Epithelial cell of prostate (primary cell): ENCODE measurements around the gene PLEKHH1.

- RRBS: no CpG with 5 or more reads among the region's 4 CpGs
Measured at GRCh38 chr14:65073639-65074154, 28.6 kb downstream of the MAX start.

DNA sequence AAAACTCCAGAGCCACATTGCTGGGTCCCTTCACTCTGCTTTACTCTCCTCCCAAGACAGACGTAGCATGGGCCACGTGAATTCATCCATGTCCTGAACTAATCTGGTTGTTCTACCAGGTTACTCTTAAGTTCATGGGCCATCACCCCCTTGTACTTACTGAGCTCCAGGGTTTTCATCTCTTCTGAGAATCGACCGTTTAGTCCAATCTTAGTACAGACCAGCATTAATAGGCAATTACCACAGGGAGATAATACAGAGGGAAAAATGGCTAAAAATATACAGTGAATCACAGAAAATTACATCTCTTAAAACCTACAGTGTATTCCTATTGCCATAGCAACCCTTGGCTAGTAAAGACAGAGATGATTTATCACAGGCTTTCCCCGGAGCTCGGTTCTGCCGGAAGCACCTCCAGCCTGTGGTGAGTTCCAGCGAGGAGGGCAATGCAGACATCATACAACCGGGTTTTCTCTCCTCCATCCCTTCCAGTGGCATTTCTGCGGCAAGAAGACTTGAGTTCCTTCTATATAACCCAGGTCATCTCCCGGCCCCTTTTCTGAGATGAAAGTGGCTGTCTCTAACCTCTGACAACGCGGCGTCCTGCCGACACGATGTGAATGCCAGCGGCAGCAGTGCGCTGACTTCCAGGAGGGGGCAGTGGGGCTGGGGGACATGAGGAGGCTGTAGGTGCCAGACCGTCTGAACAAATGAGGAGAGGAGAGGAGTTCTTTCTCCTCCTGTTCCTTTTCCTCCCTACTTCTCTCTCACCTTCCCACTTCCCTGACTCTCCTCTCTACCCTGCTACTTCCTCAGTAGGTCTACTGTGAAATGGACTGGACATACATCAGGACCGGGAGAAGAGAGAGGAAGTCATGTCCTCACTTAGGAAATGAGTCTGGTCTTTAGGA lies 68.4 kb upstream of the MAX start:
- RRBS: 4% methylated on average over 4 of the region's 20 CpGs

- RRBS: no CpG with 5 or more reads among the region's 7 CpGs
Measured at GRCh38 chr14:65255328-65255875, 153.1 kb upstream of the MAX start.

- RRBS: under 1% methylated on average over 19 of the region's 44 CpGs
Measured at GRCh38 chr14:65411531-65412139, 895 bp upstream of the FUT8 start.

- RRBS: no CpG with 5 or more reads among the region's 4 CpGs
Measured at GRCh38 chr14:65413815-65414087, 1.2 kb downstream of the FUT8 start.

GRCh38 chr14:67483890-67484492 lies 4.5 kb downstream of the TMEM229B start:
- RRBS: no CpG with 5 or more reads among the region's 4 CpGs

DNA sequence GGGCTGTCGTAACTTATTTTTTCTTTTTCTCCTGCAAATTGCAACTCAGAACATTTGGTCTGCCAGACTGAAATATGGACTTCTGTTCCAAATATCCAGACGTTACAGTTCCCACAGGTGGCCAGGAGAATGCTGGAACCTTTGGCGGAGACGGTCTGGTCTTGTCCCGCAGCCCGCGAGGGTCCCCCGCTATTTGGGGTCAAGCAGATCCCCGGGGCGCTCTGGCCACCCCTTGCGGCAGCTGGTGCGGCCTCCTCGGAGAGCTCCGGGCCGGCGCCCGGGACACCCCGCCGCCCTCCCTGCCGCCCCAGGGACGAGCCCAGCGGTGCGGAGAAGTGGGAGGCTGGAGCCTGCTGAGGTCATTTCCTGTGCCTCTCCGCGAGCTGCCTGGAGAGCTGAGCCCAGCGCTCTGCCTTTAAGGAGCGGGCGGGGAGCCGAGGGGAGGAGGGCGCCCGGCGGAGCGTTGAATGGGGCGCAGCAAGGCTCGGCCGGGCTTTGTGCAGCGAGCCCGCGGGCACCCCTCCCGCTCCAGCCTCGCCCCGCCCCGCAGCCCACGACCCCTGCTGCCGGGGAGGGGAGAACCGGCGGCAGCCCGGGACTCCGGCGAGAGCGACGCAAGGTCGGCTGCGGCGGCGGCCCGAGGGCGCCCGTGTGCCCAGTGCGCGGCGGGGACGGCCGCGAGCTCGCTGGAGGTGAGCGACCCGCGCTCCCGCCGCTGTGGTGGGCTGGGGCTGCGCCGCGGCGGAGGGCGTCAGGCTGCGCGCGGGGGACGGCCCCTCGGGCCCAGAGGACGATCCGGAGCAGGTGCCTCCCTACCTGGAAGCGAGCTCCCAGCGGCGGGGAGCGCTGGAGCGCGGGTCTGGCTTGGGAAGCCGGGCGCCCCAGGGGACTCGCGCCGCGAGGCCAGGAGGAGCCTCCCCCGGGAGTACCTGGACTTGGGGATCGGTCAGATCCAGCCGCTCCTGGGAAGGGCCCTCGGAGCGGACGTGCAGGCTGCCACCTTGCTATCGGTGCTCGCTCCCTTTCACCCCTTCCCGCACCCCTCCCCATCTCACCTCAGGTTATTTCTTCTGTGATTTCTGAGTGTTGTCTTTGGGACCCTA lies at the start of gene PLEKHH1:
PLEKHH1 (plus strand) TSS at position 584 of the 1,103 bp plus-strand sequence.
- RRBS: 1% methylated on average over 27 of the region's 104 CpGs

DNA sequence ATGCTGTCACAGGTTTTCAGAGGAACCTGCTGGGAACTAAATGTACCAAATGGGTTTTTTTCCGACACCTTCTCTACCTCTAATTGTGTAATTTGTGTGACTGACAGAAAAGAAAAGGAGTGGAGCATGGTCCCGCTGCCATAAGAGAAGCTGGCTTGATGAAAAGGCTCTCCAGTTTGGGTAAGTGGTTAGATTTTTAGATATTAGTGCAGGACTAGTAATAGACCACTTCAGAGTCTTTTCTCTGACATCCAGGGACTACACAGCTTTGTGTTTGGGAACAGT lies 1.0 kb downstream of the ARG2 start:
- RRBS: no CpG with 5 or more reads among the region's 2 CpGs

GRCh38 chr14:67692850-67693585 lies 2.5 kb downstream of the RDH11 start:
- RRBS: no CpG with 5 or more reads among the region's 2 CpGs

- RRBS: no CpG with 5 or more reads among the region's 2 CpGs
Measured at GRCh38 chr14:67856854-67857200, 37.2 kb downstream of the RAD51B start.

DNA sequence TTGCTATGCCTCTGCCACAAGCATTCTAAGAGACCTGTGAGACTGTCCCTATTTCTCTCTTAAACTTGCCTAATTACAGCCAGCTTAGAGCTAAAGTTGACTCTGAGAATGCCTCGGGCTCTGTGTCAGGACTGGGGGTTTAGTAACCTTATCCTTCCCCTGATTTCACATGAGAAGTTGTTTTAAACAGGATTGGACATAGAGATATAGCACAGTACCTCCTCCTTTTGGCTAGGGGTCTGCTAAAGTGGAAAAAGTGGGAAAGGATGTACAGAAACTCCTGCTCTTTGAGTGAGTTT lies 121.9 kb downstream of the RAD51B start:
- RRBS: no CpG with 5 or more reads among the region's 1 CpG

- RRBS: no CpG with 5 or more reads among the region's 4 CpGs
Measured at GRCh38 chr14:68047972-68048211, 228.3 kb downstream of the RAD51B start.

DNA sequence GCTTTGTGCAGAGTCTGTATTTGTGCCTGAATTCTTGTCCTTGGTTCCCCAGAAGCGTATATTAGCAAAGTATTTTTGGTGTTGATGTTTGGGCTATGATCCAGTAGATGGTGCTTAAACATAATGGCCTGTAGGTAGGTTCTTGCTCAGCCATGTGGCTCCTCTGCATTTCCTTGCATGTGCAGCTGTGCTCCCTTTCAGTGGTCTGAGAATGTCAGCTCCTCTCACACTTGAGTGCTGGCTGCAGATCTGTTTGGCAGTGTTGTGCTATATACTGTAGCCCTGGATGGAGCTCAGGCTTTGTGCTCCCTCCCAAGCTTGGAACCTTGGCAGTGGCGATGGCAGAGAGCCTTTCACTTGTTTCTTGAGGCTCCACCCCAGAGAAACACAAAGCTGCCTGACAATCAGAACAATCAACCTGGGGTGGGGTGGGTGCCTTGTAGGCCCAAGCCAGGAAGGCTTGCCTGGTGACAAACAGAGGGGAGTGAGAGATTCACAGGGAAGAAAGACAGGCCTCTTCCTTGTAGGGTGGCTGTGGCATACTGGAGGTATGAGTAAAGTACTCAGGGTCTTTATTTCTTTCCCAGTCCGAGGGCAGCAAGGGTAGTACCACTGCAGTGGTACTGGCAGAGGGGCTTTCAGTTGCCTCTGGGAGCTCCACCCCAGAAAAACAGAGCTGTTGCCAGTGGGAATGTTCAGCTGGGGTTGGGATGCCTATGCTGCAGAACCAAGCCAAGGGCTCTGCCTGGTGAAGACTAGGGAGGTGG lies 255.3 kb downstream of the RAD51B start:
- RRBS: no CpG with 5 or more reads among the region's 3 CpGs

DNA sequence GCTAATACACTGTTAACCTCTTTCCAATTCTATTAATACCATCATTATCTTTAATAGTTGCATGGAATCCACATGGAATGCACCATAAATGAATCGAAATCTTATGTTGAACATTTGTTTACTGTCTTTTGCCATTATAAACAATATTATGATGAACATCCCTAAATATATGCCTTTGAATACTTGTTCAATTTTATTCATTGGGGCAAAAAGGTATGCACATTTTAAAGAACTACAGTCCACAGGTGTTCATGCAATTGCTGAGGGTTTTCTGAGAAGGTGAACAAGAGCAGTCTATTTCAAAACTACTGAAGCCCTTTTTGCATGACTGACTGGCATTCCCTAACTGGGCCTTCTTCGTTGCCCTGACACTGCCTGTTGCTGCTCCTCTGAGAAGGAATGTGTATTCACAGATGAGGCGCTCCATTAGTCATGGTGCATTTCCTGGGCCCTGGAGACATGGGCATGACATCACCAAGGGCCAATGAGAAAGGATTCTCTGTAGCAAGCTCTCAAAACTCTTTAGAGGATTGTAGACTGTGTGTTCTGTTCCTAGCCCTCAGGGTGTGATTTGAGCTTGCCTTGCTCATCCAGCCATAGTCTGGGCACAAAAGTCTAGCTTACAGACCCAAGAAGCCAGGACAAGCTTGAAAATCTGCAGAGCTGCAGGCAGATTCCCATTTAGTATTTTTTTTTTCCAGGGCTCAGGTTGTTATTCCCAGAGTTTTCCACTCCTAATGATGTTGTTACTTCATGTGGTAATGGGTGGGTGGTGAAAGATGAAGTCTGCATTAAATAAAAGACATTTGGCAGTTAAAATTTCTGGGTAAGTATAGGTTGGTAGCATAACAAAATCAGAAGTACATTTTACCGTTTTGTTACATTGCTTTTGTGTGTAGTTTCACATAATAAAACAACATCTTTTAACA lies 318.1 kb downstream of the RAD51B start:
- RRBS: no CpG with 5 or more reads among the region's 4 CpGs

- RRBS: no CpG with 5 or more reads among the region's 3 CpGs
Measured at GRCh38 chr14:68146739-68147300, 327.2 kb downstream of the RAD51B start.

GRCh38 chr14:68164326-68165350 lies 345.1 kb downstream of the RAD51B start:
- RRBS: no CpG with 5 or more reads among the region's 6 CpGs

- RRBS: no CpG with 5 or more reads among the region's 6 CpGs
Measured at GRCh38 chr14:68166878-68167735, 347.5 kb downstream of the RAD51B start.

- RRBS: no CpG with 5 or more reads among the region's 2 CpGs
Measured at GRCh38 chr14:68232196-68233142, 412.9 kb downstream of the RAD51B start.

DNA sequence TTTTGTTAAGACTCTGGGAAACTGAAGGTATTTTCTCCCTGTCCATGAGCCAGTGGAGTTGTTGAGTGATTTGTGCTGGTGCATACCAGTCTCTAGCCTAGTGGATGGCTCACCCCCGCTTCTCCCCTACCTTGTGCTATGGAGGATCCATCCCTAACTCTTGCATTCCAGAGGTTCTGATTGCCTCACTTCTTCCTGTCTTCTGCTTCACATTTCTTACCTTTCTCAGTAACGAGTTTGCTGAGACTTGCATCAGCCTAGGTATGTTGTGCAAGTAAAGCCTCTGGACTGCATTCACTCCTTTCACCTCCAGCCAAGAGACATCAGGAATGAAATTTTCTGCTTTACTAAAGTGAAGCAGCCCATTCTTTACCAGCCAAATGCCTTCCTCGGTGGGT lies 391.5 kb downstream of the ZFP36L1 start:
- RRBS: no CpG with 5 or more reads among the region's 3 CpGs